Ureter (tissue), 1 donor: ENCODE measurements around the genes CSTF2, ARMCX6, BEX1 and TCEAL8.

- PRO-cap: no peak
Measured at GRCh38 chrX:88944006-88944291, 196.9 kb downstream of the CPXCR1 start.

- PRO-cap: no peak
Measured at GRCh38 chrX:90115665-90116057, 194.0 kb downstream of the TGIF2LX start.

- PRO-cap: no peak
Measured at GRCh38 chrX:91781148-91782385, 2.4 kb downstream of the PCDH11X start.

- PRO-cap: no peak
Measured at GRCh38 chrX:93434837-93435194, 238.6 kb downstream of the NAP1L3 start.

GRCh38 chrX:94400529-94400864 lies 726.5 kb downstream of the FAM133A start:
- PRO-cap: no peak

GRCh38 chrX:96685223-96685651 lies 595 bp downstream of the DIAPH2 start:
- PRO-cap: bidirectional peak, plus-strand start at chrX:96685409, minus-strand start at chrX:96685314

DNA sequence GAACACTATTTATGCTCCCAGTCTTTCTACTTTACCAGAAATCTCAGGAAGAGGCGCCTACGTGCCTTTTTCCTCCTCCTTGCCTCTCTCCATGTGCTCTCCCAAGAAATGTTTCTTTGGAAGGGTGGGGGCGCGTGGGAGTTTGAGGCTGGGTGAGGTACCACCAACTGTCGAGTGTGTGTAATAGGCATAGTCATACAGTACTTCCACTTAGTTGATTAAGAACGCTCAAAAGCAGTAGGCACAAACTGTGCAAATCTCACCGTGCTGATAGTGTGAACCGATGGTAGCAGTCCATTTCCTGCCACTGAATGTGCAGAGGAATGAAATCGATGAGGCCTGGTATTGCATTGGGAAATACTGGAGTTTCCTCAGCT lies 998 bp downstream of the DIAPH2 start:
- PRO-cap: no peak

DNA sequence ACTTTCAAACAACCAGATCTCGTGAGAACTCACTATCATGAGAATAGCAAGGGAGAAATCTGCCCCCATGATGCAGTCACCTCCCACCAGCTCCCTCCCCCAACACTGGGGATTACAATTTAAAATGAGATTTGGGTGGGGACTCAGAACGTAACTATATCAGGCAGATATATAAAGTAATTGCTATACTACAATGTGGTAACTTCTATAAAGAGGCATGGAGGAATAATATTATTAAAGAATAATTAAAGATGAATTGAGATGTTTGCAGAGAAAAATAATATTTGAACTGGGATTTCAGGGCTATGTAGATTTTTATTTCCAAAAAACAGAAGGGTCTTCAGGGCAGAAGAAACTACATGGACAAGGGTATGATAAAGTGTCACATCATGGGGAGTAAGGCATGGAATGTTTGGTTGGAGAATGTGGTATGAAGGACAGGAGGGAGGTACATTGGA lies 109.9 kb downstream of the RPA4 start:
- PRO-cap: no peak

DNA sequence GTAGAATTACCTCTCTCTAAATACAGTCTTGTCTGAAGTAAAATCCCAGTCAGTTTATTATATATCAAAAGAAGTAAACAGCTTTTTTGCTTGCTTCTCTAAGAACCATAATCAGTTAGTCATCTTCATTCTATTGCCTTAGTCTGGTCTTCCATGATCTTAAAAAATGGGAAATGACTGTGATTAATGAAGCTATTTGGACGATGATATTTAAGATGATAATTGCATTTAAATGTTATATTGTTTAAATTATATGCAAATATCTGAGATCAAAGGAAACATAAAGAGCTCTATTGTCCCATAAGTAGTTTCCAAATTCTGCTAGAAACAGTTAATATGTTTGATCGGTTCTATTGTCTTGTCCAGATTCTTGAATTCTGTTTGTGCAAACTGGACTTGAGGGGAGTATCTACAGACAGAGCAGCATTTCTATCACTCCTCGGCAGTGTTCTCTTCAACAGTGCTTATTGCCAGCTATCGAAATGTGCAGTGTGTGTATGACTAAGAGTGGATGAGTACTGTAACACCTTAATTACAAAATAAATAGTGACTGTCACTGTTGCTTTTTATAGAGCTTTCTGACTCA lies 274.4 kb downstream of the RPA4 start:
- PRO-cap: no peak

GRCh38 chrX:100476489-100476690 lies 66.3 kb upstream of the PCDH19 start:
- PRO-cap: no peak

DNA sequence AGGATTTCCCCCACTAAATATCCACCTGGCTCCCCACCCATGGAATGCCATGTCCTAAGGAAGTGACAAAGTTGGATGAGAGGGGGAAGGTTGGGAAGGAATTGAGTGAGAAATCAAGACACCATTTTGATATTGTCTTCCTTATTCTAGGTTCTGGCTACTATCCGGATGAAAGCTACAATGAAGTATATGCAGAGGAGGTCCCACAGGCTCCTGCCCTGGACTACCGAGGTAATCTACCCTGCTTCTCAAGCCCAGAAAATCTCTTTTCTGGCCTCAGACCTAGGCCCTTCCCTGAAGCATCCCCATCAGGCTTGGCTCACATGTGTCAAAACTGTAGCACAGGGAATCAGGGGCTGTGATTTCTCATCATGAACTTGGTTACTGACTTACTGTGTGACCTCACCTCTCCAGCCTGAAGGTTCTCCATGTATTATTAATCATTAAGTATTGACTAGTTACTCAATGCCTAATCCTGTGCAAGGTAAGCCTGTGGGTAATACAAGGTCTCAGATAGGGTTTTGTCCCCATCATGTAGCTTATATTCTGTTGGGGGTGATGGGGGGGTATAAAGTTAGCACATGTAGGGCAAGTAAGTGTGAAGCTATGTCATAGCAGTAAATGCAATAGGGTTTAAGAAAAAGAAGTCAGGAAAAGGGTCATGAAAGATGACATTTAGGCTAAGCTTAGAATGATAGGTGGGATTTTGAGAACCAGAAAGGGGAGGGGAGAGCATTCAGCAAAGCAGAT lies 6.8 kb downstream of the SRPX2 start:
- PRO-cap: no peak

GRCh38 chrX:100819458-100820514 lies at the start of gene CSTF2:
TSS of gene CSTF2 (plus strand) at chrX:100820391.
- PRO-cap: no peak

GRCh38 chrX:100924361-100924583 lies 4.4 kb downstream of the XKRX start:
- PRO-cap: no peak

GRCh38 chrX:101418808-101419097 lies 10.7 kb downstream of the HNRNPH2 start:
- PRO-cap: no peak

DNA sequence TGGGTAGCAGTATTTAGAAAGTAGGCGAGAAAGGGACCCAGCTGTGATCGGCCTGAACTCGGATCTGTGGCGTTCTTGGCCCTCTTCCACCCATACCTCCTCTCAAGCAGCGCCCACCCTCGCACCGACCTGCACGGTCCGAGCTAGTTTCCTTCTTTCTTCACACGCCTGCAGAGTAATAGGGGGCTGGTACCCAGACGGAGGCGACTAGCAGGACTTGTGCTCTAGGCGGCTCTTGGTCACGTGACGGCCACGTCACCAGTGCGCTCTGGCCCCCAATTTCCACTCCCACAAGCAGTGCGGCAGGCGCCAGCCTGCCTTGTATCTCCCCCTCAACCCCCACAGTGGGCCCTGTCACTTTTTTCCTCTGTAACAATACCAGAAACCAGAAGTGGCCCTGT lies at the start of gene ARMCX6:
TSS of gene ARMCX6 (minus strand) at position 245 of the 401 bp plus-strand sequence.
- PRO-cap: bidirectional peak, plus-strand start at position 297 of the sequence, minus-strand start at position 245 of the sequence

DNA sequence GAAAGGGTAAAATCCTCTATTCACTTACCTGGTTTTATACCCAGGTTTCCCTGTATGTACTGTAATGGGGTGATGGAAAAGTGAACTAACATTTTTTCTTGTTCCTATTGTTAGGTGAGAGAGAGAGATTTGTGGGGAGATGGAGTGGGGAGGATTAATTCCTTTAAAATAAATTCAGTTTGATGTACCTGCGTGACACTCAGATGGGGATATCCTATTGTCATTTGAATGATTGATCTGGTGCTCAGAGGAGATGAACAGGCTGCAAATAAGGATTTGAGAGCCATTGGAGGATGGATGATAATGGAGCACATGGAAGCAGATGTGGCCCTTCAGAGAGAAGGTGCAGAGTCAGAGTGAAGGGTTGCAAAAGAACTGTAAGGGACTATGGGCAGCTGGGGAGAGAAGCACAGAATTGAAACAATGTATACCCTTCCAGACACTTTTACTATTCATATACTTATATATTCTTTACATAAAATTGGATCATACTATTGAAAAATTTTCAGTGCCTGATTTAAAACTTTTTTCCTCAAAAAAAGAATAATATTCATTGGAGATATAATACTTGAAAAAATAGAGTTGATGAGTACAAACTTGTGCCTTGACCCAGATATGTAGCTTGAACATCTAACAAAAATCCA lies 5.2 kb downstream of the ARMCX3 start:
- PRO-cap: no peak

DNA sequence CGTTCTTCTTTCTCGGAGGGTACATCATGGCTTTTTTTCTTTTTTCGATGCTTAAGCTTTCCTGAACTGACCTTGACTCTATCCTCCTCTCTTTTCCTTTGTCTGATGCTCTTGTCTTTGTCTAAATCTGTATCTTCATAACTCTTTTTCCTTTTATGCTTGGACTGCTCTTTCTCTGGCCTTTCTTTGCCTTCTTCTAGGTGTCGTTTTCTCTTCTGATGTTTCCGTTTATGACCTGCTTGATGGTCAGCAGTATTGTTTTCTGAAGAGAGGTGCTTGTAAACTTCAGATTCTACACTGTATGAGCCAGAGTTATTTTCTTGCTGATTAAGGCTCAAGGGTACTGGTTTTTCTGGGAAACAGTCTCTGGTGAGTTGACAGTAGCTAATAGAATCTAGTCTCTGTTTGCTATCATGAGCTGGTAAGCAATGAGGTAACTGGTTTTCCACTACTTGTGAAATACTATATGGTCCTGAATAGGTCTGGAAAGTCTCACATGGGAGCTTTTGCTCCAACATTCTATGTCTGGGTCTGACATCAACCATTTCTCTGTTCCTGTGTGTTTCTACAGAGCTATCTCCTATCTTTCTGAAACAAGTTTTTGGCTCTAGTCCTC lies 48.1 kb downstream of the ZMAT1 start:
- PRO-cap: no peak

- PRO-cap: unidirectional peak, minus-strand start at chrX:103064171
Measured at GRCh38 chrX:103063451-103064632, at the start of gene BEX1. TSS of gene BEX1 (minus strand) at chrX:103064171.

DNA sequence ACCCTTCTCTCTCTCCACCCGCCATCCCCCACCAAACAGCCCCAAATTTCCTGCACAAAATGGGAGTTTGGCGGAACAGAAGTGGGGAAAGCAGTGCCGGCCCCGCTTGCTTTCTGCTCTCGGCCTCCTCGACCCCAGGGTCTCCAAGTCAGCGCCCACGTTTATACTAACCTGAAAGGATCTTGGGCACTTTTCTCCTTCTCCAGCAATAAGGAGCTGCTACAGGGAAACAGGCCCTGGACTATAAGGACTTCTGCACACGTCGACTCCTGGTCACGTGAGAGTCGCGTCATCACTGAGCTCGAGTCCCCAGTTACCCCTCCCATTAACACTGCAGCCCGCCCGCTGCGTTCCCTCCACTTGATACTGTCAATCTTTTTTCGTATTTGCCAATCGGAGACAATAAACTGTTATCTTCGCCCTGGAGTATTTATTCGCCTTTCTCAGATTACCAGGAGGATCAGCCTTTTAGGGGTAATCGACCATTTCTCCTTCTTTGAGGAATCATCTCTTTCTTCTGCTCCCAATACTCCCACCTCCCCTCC lies at the start of gene TCEAL8:
TSS of gene TCEAL8 (minus strand) at position 249 of the 545 bp plus-strand sequence.
- PRO-cap: bidirectional peak, plus-strand start at position 331 of the sequence, minus-strand start at position 279 of the sequence

GRCh38 chrX:103361714-103362324 lies 5.5 kb downstream of the TCEAL9 start:
- PRO-cap: no peak